Transverse colon (tissue), 4 donors: ENCODE measurements around the gene KIF23.

GRCh38 chr15:69161554-69162246 lies 1.3 kb downstream of the GLCE start:
- PRO-cap = unidirectional peak, minus-strand start at chr15:69161743
- RAMPAGE, long total RNA, 4 experiments = no peak in any of the 4 experiments

DNA sequence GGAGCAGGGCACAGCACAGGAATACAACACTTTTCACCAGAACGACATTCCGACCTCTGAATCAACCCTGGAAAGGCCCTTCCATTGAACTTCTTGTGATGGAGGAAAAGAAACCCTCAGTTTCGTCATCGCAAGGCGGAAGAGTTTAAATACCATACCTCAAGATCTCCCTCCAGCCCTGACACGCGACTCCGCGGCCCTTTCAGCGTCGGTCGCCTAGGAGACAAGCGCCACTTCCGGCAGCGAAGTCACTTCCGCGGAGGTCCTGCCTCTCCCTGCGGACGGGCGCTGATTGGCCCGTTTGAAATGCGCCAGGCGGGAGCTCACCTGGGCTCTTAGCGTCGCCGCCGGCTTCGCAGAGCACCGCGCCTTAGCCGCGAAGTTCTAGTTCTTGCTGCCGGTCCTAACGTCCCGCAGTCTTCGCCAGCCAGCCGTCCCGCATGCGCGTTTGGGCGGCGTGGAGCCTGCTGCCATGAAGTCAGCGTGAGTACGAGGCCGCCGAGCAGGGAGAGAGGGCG lies at the start of gene KIF23:
Gene KIF23, plus strand, starts transcription at position 356 of the 518 bp plus-strand sequence.
- PRO-cap = unidirectional peak, plus-strand start at position 416 of the sequence
- RAMPAGE, long total RNA, 4 experiments = start-site peak on the plus strand in 2 of 4 experiments, centred at positions 327 to 369 of the sequence, 11 to 24 reads per replicate

- PRO-cap = unidirectional peak, plus-strand start at chr15:69452020
- RAMPAGE, long total RNA, 4 experiments = no peak in any of the 4 experiments
Observed at GRCh38 chr15:69451773-69452253, 805 bp upstream of the RPLP1 start.

- PRO-cap = no peak
- RAMPAGE, long total RNA, 4 experiments = no peak in any of the 4 experiments
Observed at GRCh38 chr15:69456753-69457895, 4.5 kb downstream of the RPLP1 start.

GRCh38 chr15:69461989-69462672 lies 9.5 kb downstream of the RPLP1 start:
- PRO-cap = no peak
- RAMPAGE, long total RNA, 4 experiments = no peak in any of the 4 experiments

- PRO-cap = no peak
- RAMPAGE, long total RNA, 4 experiments = no peak in any of the 4 experiments
Observed at GRCh38 chr15:69499888-69500248, 47.2 kb downstream of the RPLP1 start.

DNA sequence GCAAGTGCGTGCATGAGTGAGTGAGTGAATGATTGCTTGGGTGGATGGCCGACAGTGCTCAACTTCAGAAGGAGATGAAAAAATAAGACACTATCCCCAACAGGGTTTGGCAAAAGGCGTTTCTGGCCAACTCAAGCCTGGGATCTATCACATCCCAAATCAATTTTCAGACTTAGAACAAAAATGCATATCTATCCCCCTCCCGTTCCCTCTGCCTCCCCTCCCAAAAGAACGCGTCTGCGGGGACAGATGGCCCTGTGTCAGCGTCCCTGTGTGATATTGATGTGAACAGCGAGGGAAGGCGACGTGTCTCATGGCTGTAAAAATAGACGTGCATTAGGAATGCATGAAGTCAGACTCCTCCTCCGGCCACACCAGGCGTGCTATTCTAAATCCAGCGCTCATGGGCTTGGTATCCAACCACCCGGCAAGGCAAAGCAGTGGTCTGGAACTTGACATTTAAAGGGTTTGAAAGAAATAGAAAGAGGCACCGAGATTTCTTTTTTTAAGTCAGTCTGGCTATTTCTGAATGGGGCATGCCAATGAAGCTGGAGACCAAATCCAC lies 96.1 kb downstream of the RPLP1 start:
- PRO-cap = no peak
- RAMPAGE, long total RNA, 4 experiments = no peak in any of the 4 experiments

GRCh38 chr15:69562580-69563841 lies 110.4 kb downstream of the RPLP1 start:
- PRO-cap = no peak
- RAMPAGE, long total RNA, 4 experiments = start-site peak on the plus strand in 1 of 4 experiments, at chr15:69562784-69563152 at its widest, 14 reads per replicate

DNA sequence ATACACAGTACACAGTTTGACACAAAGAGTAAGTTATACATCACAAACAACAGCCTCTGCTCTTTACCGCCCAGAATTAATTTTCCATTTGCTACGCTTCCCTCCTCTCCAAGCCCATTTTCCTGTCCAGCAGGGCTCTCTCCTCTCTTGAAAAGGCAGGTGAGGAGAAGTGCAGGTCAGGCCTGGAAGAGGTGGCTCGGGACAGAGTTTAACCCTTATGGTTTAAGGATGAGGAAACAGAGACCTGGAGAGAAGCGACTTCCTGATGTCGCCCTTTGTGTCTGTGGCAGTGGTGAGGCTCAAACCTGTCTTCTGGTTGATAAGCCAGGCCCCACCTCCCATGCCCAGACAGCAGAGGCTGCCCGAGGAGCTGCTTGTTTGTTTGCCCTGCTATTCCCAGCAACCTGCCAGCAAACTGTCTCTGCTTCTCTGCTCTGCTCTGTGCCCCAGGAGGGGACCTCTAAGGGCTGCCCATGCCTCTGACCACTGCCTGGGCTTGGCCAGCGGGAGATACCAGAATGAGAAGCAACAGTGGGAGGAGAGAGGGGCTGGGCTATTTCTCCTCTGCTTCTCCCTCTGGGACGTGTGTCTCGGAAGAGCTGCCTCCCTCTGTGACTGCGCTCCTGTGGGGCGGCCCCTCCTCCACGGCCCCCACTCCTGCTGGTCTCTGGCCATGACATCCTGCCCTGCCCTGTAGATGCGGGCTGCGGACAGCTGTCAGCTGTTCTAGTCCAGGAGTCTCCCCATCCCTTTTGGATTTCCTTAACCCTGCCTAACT lies 212.9 kb downstream of the RPLP1 start:
- PRO-cap = no peak
- RAMPAGE, long total RNA, 4 experiments = no peak in any of the 4 experiments

DNA sequence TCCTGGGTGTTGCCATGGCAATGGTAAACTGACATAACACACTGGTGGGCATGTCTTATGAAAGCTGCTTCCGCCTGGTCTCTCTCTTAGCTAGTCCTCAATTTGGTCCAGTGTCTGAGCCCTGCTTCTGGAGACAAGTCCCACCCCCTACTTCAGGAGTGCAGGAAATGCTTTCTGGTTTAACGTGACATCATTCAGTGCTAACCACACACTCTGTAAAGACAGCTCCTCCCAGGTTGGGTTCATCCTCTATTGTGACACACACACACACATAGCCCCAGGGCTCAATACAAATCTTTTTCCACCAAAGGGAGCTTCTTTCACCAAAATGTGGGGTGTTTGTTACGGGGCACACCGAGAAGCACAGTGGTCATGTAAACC lies 74.5 kb downstream of the TLE3 start:
- PRO-cap = no peak
- RAMPAGE, long total RNA, 4 experiments = no peak in any of the 4 experiments

GRCh38 chr15:70055005-70056174 lies 42.3 kb downstream of the TLE3 start:
- PRO-cap = no peak
- RAMPAGE, long total RNA, 4 experiments = no peak in any of the 4 experiments

DNA sequence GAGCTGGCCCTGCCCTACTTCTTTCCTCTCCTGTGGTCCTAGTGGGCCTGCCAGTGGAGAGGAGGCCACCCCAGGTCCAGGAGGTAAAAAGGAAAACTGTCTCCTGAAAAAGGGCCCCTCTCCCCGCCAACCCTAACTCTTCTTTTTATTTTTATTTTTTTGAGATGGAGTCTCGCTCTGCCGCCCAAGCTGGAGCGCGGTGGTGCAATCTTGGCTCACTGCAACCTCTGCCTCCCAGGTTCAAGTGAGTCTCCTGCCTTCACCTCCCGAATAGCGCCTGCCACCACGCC lies 41.2 kb downstream of the TLE3 start:
- PRO-cap = no peak
- RAMPAGE, long total RNA, 4 experiments = no peak in any of the 4 experiments

DNA sequence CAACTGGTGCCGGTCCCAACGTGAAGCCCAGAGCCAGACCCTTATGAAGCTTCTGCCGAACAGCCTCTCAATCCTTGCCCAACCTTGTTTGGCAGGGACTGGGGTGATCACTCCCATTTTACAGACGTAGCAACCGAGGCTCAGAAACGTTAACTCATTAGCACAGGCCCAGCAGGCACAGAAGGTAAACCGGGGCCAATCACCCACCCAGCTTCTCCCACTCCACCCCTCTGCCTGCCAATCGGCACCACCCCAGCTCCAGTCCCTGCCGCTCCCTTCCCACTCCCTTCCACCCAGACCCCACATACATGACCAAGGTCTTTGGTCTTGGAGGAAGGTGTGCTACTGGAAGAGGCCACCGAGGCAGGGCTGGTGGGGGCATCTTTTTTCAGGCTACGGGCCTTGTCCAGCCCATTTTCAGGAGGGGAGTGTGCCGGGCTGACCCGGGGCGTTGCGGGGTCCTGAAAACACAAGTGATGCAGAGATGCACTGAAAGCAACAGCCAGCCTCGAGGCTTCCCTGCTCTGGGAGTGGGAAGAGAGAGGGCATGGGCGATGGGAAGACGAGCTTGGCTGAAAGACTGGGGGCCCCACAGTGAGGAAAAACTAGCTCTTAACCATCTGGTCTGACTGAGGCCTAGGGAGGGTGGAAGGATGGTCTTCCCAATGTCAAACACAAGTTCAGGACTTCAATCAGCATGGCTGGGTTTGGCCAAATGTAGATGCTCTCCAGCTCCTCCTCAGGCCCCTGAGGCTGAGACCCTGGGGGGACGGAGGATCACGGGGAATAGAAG lies 39.2 kb downstream of the TLE3 start:
- PRO-cap = no peak
- RAMPAGE, long total RNA, 4 experiments = no peak in any of the 4 experiments

GRCh38 chr15:70081725-70082394 lies 15.9 kb downstream of the TLE3 start:
- PRO-cap = no peak
- RAMPAGE, long total RNA, 4 experiments = start-site peak on the minus strand in 2 of 4 experiments, at chr15:70082055-70082421 at its widest, 5 to 6 reads per replicate

GRCh38 chr15:70092491-70093075 lies 5.1 kb downstream of the TLE3 start:
- PRO-cap = no peak
- RAMPAGE, long total RNA, 4 experiments = no peak in any of the 4 experiments

DNA sequence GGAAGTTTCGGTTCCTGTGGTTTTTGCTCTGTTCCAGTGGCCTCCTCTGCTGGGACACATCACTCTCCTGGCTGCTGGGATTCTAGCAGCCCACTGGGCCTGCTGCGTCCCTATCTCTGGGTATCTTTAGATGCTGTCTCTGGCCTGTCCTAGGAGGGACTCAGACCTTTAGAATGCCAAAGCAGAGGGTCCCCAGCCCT lies 148.3 kb upstream of the TLE3 start:
- PRO-cap = no peak
- RAMPAGE, long total RNA, 4 experiments = no peak in any of the 4 experiments

DNA sequence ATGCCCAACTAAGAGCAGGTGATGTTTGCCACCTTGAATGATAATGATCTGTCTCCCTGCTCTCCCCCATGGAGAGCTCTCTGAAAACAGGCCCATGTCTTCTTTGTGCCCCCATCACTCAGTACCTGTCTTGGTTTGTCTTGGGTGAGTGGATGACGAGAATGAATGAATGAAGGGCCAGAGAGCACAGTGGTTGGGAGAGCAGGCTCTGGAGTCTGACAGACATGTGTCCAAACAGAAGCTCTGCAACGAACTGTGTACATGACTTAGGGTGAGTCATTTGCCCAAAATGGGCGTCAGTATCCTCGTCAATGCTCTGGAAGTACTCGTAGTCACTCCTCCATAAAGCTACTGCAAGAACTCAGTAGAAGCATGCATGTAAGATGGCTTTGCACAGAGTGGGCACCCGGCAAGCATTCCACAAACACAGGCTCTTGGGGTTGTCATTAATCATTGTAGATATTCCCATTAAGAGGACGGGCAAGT lies 170.2 kb upstream of the TLE3 start:
- PRO-cap = no peak
- RAMPAGE, long total RNA, 4 experiments = no peak in any of the 4 experiments

DNA sequence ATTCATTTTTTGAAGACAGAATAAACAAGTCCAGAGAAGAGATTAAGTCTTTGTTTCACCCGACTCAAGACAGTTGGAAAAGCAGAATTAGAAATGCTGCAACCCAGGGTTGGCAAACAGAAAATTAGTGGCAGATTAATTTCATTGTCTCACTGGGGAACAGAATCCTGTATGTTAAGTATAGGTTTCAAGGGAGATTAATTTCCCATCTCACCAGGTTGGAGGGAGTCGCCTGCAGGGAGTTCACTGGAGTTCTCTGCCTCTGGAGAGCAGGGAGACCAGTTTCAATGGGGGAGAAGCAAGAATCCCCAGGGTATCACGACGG lies 268.2 kb downstream of the UACA start:
- PRO-cap = unidirectional peak, minus-strand start at position 88 of the sequence
- RAMPAGE, long total RNA, 4 experiments = no peak in any of the 4 experiments

GRCh38 chr15:70534884-70535609 lies 228.3 kb downstream of the UACA start:
- PRO-cap = no peak
- RAMPAGE, long total RNA, 4 experiments = no peak in any of the 4 experiments

DNA sequence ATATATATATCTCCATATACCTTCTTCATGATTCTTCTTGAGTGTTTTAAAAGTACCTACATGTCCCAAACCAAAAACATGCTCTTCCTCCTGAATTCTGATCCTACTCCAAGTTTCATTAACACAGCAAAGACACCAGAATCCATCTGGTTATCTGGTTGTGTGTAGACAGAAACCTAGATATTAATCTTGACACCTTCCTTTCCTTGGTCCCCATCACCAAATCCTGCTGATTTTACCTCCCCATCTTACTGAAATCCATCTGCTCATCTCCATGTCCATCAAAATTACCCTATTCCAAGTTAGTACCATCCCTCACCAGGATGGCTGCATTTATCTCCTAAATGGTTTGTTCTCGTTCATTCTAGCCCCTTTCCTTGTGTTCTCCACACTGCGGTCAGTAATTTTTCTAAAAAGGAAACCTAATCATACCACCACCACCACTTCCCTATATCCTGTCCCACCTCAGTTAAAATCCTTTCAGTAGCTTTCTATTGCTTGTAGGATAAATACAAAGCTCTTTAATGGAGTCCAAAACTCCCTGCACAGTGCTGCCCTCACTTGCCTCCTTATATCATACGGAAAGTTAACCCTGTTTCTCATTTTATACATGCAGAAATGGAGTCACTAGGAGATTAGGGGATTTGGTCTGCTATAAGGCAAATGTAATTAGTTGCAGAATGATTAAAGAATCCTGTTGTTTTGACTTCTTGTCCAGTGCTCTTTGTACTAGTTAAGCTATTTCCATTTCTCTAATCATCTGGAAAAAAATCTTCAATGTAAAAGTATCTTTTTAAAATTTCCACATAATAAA lies 51.1 kb downstream of the UACA start:
- PRO-cap = no peak
- RAMPAGE, long total RNA, 4 experiments = start-site peak on the minus strand in 1 of 4 experiments, centred at position 377 of the sequence, 25 reads per replicate